Thoracic aorta (tissue), 1 donor: ENCODE results near the genes UGT8 and NDST3.

- RAMPAGE, long total RNA = no peak
Measured at GRCh38 chr4:110479879-110480541, 4.1 kb downstream of the ENPEP start.

DNA sequence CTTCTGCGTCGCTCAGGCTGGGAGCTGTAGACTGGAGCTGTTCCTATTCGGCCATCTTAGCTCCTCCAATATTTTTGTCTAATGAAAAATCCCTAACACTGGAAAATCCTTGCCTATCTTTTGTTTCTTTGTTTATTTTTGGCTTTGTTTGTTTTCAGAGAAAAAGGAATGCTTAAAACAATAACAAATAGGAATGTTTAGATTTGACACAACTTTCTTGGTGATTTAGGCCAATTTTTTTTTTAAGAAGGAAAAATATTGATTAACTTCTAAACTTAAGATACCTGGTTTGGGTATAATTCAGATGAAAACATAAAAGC lies 70.7 kb upstream of the PITX2 start:
- RAMPAGE, long total RNA = no peak

- RAMPAGE, long total RNA = no peak
Measured at GRCh38 chr4:112704722-112705911, 68.2 kb downstream of the LARP7 start.

DNA sequence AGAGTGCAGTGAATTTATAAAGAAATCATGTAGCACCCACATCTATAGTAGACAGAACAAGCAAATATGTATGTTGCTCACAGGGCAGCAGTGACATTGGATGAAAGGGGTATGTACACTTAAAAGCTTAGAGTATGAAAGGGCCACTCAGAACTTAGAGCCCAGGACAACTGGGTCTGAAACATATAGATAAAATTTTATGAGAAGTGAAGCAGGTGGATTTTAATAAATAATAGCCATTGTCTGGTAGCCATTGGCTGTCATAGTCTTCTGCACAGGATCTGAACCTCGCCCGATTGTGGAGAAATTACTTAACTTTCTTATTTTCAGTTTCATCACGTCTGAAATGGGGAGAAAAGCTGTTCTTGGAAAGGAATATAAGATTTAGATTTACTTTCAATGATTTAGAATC lies 242.1 kb downstream of the ANK2 start:
- RAMPAGE, long total RNA = no peak

GRCh38 chr4:113292247-113293165 lies 243.1 kb downstream of the ANK2 start:
- RAMPAGE, long total RNA = no peak

- RAMPAGE, long total RNA = no peak
Measured at GRCh38 chr4:113355338-113356406, 306.2 kb downstream of the ANK2 start.

- RAMPAGE, long total RNA = no peak
Measured at GRCh38 chr4:113468003-113469082, 293.2 kb downstream of the CAMK2D start.

DNA sequence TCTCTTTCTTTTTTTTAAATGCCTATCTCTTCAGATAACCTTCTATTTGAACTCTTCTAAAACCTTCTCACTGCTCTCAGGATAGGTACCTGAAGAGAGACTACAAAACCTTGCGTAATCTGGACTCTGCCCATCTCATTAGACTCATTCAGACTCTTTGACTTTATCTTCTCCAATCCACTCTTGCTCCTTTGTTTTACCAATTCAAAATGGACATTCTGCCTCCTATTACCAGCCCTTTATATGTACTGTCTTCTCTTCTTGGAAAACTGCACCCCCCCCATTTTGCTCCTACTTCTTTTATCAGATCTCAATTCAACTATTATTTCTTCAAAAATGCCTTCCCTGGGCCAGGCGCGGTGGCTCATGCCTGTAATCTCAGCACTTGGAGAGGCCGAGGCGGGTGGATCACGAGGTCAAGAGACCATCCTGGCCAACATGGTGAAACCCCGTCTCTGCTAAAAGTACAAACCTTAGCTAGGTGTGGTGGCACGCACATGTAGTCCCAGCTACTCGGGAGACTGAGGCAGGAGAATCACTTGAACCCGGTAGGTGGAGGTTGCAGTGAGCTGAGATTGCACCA lies 291.4 kb downstream of the CAMK2D start:
- RAMPAGE, long total RNA = no peak

DNA sequence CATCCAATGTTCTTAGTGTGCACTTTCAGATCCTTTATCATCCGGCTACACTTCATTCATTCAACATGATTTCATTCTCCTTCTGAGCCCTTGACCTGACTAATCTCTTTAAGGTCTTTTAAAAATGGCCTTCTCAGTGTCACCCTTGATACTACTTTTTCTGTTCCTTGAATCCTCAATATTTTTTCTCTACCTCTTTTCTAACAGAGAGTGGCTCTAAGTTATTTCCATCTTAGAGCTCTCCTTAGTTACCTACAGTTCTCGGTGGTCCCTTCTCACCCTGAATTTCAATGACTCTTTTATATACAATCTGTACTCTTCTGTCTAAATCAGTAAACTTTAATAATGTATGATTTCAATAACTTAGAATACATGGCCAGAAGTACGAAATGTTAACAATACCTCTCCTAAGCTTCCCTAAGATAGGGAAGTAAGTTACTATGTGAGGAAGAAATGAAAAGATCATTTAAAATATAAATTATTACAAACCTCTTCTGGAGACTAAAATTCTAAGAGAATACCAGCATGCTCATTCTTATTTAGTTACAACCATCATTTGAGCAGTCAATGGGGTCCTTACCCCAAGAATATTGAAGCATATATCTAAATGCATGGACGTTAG lies 228.7 kb downstream of the CAMK2D start:
- RAMPAGE, long total RNA = no peak

DNA sequence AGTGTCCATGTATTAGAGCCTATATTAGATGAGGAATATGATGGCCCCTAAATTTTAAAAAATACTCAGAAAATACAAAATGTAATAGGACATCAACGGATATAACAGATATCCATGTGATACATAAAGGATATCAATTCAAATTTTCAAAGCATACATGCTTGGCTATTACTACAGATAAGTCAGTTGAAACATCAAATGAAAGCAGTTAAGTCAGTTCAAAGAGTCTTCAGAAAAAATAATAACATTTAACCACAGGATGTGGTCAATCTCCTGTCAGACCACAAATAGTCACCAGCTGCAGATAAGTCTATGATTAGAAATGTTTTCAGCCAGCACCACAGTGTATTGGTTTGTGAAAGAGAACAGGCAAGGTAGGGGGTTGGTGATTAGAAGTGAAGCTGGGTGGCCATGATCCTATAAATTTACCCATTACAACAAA lies 196.7 kb downstream of the CAMK2D start:
- RAMPAGE, long total RNA = no peak

- RAMPAGE, long total RNA = no peak
Measured at GRCh38 chr4:113684689-113685166, 76.8 kb downstream of the CAMK2D start.

- RAMPAGE, long total RNA = no peak
Measured at GRCh38 chr4:113739188-113739815, 22.2 kb downstream of the CAMK2D start.

DNA sequence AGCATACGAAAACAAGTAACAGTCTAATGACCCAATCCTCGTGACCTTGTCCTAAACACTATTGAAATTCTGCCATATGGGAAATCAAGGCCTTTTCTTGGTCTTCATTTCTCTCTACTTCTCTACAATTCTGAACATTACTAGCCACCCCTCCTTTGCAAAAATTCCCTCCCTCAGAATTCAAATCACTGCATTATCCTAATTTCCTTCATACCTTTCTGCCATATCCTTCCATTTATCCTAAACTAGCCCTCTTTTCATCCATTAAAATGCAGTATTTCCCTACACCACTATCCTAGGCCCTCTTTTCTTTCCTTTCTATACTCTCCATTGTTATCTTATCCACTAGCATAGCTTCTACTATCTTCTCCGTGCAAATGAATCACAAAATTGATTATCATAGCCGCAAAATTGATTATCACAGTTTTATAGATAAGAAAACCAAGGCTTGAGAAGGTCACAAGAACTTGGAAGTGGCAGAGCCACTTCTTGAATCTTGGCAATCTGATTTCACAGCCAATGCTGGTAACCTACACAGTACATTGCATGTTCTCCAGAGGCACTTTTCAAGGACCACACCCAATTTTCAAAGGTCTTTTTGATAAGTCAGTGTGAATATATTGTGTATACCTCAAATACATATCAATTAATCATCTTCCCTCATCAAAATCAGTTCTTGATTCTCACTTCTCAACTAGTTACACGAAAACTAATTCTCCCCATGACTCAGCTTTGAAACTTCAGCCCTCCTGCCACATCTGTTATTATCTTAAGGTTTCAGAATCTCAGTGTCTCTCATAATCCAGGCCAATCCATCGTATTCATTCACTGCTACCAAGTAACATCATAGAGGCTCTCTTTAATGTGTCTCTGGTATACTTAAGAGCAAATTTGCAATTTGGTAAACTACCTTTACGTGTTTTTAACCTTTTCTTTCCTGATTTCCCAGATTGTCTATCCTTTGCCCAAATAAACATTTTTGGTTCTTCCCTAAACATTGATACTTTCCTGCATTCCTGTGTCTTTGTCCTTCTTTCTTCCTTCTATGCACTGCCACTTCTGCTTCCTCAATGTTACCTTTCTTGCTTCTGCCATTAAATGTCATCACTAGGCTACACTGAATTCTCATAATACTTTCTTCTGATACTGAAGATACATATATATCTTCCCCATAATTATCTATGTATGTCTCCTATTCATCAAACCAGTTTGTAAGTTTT lies 16.9 kb downstream of the CAMK2D start:
- RAMPAGE, long total RNA = no peak

- RAMPAGE, long total RNA = no peak
Measured at GRCh38 chr4:113980007-113980209, 461 bp upstream of the ARSJ start.

- RAMPAGE, long total RNA = no peak
Measured at GRCh38 chr4:114598220-114599218, at the start of gene UGT8. UGT8 (plus strand) TSS chr4:114598807.

DNA sequence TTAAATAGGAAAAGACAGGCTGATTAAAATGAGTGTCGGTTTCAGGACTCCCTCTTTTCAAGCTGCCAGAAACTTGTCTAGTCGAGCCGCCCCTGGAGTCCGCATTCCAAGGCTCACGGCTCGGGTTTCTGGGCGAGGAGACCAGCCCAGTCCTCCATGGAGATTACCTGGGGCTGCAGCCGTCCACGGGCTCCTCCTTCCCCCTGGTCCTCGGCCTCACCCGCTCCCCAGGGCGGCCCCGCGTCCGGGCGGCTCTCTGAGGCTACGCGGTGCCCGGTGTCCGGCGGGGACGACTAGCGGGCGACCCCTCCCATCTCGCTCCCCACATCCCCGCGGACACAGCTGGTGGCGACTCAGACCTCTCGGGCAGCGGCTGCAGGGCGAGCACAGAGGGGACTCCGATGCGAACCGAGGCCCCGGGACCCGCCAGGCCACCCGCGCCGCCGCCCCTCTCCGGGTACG lies 159.5 kb downstream of the TRAM1L1 start:
- RAMPAGE, long total RNA = no peak

- RAMPAGE, long total RNA = no peak
Measured at GRCh38 chr4:117325308-117325727, 239.9 kb upstream of the TRAM1L1 start.

DNA sequence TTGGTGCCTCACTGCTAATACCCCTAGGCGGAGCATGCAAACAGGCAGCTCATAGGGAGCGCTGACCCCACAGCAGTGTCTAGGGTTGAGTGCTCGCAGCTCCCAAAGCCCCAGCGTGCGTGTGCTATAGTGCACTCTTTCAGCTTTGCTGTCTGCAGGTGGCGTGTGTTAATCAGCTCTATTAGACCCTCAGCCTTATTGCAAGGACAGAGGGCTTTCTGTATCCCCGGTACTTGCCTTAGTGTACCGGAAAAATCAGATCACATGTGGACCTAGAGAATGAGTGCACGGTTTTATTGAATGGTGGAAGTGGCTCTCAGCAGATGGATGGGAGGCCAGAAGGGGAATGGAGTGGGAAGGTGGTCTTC lies 202.9 kb upstream of the NDST3 start:
- RAMPAGE, long total RNA = no peak

GRCh38 chr4:118034212-118034613 lies at the start of gene NDST3:
NDST3 (plus strand) TSS chr4:118034486.
- RAMPAGE, long total RNA = no peak

- RAMPAGE, long total RNA = no peak
Measured at GRCh38 chr4:118816766-118817402, 19.0 kb downstream of the SEC24D start.